H7 (cell line): ENCODE results near the gene TPD52L1.

GRCh38 chr6:119193714-119194354, 115.4 kb upstream of the FAM184A start:
- RAMPAGE, long total RNA: no peak

GRCh38 chr6:119241154-119241667, 108.3 kb downstream of the MAN1A1 start:
- RAMPAGE, long total RNA: no peak

- RAMPAGE, long total RNA: no peak
These were observed 59.1 kb downstream of the MAN1A1 start for GRCh38 chr6:119290501-119290898.

DNA sequence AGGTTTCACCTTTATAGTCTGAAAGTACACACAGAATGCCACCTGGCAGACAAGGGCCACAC, 1.8 kb downstream of the MAN1A1 start:
- RAMPAGE, long total RNA: no peak

DNA sequence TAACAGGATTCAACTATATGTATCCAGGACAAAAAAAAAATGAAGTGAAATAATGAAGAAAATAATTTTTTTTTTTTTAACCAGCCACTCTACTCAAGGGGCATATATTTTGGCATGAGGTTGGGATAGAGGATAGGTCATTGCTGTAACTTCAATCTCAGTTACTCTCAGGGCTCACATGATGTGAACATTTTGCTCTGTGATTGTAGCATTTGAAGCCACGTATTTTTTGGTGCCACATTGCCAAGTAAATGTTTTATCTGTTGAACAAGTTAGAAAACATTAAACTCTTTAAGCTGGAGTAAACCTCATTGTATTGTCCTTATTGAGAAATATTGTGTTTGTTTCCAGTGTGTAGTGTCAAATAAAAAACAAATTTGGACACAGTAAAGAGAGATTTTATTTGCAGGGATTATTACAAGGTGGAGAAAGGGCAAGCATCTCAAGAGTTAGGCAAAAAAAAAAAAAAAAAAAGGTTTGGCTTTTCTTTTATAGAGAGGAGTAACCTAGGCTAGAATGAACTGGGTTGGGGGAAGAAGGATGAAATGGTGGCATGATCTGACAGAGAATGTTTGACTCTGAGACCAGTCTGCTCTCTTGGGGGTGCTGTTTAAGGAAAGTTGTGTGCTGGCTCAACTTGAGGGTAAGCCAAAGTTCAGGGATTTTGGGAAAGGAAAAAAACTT, 23.4 kb upstream of the MAN1A1 start:
- RAMPAGE, long total RNA: no peak

- RAMPAGE, long total RNA: no peak
These were observed 148.4 kb upstream of the MAN1A1 start for GRCh38 chr6:119497929-119498334.

DNA sequence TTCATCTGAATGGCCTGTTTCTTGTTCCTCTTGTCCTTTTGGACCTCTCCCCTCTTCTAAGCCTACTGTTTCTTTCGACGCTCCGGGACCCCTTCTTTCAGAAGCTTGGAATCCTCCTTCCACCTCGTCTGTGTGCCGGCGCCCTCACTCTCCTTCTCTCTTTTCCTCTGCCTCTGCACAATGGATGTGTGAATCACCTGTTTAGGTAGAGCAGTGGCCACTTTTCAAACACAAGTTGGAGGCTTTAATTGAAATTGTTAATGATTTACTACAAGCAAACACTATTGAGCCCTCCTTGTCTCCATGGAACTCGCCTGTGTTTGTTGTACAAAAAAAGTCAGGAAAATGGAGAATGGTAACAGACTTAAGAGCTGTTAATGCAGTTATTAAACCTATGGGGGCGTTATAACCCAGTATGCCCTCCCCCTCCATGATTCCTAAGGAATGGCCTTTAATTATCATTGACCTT, 290.6 kb downstream of the TBC1D32 start:
- RAMPAGE, long total RNA: no peak

DNA sequence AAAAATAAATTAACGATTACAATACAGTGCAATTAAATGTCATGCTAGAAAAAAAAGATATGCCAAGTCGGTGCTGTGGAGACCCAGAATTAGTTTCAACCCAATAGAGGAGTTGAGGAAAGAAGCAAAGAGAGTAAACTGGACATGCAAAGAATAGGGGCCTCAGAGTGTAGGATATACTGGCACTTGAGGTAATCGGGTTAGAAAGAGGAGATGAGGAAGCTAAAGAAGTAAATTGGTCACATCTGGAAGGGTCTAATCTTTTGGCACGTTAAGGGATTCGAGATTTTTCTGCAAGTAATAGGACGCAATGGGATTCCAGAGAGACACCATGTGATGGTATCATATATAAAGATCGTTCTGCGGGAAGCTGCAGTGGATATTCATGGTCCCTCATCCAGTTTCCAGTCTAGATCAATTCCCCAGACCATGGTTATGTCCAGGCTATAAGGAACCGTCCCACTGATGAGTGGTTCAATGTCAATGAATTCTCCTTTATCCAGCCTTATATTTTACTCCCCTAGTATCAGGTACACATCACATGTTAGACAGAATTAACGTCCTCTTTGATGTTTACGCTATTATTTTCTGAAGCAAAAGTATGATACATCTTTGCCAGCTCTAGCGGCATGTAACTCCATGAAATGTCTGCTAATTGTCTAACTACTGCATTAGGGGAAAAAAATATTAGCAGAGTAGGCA, 986 bp upstream of the TBC1D32 start:
- RAMPAGE, long total RNA: no peak

DNA sequence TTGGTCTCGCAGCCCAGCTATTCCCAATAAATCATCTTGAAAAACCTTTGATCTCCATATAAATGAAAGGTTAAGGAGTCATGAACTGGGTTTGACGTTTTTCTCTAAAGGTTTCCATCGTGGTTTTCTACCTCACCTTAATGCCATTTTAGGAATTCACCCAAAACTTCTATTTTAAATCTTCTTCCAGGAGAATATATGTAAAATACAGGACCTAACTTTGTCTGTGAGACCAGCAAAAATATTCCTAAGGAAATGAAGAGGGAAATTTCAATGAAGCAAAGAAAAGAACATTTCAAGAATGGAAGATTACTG, 180.2 kb downstream of the GJA1 start:
- RAMPAGE, long total RNA: no peak

DNA sequence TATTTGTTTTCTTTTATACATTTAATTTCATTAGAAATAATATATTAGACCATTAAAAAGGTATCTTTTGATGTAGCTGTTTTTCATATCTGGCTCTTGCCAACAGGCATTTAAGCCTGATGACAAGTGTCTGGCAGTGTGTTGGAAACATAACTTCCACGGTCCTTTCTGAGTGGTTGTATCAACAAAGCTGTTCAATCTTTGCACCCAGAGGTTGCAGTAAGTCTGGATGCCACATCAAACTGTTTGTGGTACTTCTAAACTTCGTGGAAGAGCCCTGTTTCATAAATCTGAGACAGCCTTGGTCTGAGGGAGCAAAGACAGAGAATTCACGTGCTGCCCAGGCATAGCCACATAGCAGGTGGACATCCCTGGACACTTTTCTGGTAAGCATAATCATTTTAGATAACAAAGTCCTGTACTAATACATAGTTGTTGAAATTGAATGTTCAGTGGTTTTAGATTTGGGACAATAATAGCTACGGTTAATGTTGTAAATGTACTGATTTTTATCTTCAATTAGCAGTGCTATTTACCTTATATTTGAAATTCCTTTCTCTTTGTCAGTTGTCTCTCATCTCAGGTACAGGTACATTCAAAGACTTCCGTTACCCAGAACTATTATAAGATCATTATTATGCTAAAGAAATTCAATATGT, 197.2 kb downstream of the TRDN start:
- RAMPAGE, long total RNA: no peak

GRCh38 chr6:123684931-123685514, 48.3 kb upstream of the TRDN start:
- RAMPAGE, long total RNA: no peak

DNA sequence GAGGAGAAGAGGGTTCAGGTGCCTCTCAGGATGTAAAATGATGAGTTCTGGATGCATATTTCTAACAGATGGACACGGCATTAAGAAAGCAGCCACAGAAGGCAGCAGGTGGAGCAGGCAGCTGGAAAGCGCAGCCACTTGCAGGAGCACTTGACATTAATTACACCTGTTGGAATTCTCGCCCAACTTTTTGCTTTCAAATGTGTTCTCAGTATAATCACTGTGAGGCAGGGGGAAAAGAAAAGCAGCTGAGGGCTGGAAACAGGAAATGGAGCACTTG, 164.2 kb downstream of the NKAIN2 start:
- RAMPAGE, long total RNA: no peak

DNA sequence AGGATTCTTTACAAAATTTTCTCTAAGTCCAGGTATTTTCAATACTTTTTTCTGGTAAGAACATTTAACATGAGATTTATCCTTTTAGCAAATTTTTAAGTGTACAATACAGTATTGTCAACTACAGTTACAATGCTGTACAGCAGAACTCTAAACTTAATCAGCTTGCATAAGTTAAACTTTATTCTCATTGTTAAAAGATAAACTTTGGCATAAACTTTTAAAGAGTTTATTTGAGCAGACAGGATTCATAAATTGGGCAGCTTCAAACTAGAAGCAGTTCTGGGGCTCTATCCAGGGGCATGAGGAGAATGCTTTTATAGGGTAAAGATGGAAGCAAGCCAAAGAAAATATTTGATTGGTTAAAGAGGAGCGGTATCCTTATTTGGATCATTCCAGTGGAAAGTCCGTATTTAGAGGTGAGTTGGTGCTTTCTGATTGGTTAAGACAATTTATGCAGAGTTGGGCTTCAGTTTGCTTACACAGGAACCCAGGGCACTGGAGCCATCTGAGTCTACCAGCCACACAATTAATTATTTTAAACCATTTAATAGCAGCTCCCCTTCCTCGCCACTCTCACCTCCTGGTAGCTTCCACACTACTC, 38.0 kb upstream of the RNF217 start:
- RAMPAGE, long total RNA: no peak

DNA sequence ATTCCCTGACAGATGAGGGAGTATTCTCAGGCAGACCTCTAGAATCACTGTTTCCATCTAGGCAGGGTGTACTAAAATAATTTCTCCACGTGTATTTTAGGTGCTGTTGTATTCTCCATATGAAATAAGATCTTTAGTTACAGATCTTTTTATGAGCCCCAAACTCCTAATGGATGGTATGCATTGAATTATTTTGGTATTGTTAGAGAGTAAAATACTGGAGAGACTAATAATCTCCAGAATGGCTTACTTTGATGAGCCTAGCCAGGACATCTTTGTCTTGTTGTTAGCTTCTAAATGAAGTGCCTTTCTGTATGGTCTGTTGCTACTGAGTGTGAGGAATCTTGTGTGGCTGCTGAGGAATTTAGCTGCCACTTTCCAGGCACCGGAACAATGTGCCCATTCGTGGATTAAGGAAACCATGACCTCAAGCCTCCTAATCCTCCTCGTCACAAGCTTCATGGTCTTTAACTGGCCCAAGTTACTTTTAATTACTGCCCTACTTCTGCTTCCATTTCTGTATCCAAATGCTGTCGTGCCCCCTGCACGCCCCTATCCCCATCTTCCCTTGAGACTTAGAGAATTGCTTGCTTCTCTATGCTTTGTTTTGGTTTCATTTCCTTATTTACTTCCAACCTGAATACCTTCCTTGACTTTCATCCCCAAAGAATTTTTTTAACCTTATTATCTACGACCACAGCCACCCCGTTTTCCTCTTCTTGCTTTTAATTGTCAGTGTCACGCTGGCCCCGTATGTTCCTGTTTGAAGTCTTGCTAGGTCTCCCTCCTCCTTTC, 39.9 kb downstream of the RNF217 start:
- RAMPAGE, long total RNA: no peak

DNA sequence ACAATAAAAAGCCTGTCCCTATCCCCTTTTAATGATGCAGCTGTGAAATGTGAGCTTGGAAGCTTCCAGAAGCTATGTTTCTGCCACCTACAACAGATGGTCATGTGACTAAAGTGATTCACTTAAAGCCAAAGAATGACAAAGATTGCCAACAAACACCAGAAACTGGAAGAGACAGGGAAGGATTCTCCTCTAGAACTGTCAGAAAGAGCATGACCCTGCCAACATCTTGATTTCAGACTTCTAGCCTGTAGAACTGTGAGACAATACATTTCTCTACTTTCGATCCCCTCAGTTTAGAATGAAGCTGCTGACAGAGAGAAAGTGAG, 57.8 kb upstream of the TPD52L1 start:
- RAMPAGE, long total RNA: no peak

DNA sequence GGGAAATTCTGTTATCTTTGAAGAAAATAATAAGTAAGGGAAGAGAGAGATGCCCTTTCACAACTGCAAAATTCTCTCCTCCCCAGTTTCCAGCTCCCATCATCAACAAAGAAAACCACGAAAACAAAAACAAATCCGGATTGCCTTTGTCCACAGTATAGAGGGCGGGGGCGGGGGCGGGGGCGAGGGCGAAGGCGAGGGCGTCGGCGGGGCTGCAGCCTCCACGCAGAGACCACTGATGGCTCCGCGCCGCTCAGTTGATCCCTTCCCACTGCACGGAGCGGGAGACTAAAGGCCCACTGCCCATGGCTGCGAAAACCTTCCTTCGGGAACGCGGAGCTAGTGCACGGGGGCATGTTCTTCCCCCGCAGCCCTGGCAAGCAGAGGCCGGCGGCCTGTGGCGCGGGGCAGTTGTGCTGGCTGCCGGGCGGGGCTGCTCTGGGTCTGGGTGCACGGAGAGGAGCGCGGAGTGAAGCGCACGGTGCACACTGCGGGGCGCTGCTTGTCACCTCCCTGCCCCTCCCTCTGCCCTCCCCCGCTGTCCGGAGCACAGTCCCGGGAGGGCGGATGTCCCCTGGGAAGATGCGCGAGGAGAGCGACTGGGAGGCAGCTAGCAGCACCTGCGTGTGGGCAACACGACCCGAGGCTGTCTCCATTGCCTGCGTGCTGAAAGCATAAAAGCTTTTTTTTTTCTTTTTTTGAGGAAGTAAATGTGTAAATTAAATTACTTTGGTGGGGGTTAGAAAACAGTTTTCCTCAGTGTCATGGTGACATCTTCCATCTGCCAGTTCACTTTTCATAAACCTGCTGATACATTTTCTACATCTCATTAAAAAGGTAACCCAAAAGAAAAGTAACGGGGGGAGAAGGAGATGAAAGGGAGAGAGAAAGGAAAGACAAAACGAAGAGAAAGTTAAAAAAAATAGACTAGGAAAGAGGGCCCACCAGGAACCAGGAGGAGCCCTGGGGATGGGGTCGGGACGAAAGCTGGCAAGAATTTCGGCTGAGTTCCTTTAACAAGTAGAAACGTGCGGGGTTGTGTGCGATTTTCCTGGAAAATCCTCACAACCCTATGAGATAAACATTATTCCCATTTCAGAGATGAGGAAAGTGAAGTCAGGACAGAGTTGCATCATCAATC, 53.9 kb upstream of the TPD52L1 start:
- RAMPAGE, long total RNA: no peak

GRCh38 chr6:125153540-125154125, at the start of gene TPD52L1:
TPD52L1 (plus strand) TSS chr6:125153773.
- RAMPAGE, long total RNA: no peak

GRCh38 chr6:125346027-125347336, 44.7 kb upstream of the HDDC2 start:
- RAMPAGE, long total RNA: no peak

DNA sequence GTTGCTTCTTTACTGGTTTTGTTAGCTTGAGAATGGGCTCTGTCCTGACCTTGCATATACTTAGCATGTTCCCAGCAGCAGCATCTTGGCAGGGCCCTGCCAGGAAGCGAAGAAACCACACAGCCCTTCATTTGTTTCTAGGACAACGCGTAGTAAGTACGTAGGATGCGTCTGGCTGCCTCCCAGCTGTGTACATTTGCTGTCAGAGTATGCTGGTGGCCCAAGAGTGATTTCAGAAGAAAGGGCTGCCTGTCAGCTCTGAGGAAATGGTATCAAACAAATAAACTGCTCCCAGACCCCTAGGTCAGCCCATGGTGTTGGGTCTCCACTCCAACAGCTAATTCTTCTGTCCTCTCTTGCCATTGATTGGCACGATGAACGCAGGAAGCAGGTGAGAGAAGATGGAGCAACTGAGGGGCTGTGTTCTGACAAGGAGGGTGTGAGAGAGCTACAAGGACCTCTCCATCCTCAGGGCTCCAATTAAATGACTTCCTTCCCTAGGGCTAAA, 55.9 kb upstream of the HDDC2 start:
- RAMPAGE, long total RNA: no peak

GRCh38 chr6:125421704-125422578, 120.2 kb upstream of the HDDC2 start:
- RAMPAGE, long total RNA: no peak